Camera-type eye (tissue), 1 donor: ENCODE measurements around the gene CAPRIN1.

DNA sequence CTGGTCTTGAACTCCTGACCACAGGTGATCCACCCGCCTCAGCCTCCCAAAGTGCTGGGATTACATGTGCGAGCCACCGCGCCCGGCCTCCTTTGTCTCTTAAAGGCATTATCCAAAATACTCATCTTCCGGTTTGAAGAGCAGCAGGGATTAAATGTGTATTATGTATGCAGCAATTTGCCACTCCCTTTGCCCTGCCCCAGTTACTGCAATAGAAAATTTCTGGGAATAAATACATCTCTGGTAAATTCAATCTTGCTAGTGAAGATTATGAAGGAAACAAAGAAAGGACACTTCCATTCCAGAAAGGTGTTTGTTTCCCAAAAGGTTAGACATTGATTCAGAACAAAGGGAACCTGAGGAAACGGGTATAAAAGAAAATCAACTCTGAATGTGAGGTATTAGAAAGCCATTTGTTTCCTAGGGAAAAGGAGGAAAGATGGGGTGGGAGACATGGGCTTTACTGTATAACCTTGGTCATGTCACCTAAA lies 1.1 kb upstream of the HIPK3 start:
- RAMPAGE, long total RNA: no peak

- RAMPAGE, long total RNA: no peak
Measured at GRCh38 chr11:33257961-33258862, 1.0 kb downstream of the HIPK3 start.

DNA sequence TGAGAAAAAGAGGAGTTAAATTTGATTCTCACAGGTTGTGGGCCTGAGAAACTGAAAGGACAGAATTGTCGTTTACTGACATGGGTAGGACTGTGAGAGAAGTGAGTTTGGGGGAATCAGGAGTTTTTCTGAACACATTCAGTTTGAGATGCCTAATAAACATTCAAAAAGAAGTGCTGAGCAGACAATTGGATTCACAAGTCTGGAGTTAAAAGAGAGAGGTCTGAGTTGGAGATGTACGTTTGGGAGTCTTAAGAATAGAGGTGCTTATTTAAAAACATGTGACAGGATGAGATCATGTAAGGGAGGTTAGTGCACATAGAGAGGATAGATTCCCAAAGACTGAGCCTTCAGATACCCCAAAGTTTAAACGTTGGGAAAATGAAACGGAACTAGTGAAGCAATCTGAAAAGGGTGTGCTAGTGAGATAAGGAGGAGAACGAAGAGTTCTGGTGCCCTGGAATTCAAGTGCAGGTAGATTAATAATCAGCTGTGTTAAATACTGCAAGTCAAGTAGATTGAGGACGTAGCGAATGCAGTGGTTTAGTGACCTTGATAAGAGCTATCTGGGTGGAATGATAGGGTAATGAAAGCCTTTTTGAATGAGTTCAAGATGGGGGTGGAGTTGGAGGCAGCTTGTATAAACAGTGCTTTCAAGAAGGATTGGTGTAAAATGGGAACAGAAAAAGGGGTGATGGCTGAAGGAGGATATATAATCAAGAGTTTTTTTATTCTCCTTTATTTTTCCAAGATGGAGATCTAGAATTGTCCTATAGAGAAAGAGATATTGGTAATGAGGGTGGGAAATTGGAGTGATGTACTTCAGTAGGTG lies 55.0 kb upstream of the KIAA1549L start:
- RAMPAGE, long total RNA: no peak

DNA sequence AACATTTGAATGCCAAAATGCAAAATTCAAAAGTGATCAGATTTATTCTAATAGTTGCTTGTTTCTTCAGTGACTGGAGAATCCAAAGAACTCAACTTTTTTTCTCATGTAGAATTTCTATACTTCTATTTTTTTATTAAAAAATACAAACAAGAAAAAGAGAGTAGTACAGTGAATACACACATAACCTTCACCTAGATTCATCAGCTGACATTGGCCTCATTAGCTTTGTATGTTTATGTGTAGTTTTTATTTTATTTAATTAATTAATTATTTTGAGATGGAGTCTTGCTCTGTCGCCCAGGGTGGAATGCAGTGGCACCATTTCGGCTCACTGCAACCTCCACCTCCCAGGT lies 16.4 kb upstream of the KIAA1549L start:
- RAMPAGE, long total RNA: no peak

GRCh38 chr11:33709915-33710501 lies 9.4 kb upstream of the C11orf91 start:
- RAMPAGE, long total RNA: no peak

DNA sequence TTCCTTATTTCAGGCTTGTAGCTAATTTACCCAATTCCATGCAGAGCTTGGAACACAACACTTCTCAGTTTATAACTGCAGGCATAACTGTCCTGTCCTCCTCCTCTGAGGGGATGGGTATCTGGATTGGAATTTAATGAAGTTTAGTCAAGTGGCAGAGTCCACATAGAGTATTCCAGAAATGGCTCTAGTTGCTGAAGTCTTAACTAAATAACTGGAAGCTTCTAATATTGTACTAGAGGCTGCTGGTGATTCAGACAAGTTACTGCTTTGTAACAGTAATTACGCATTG lies 12.7 kb upstream of the C11orf91 start:
- RAMPAGE, long total RNA: no peak

DNA sequence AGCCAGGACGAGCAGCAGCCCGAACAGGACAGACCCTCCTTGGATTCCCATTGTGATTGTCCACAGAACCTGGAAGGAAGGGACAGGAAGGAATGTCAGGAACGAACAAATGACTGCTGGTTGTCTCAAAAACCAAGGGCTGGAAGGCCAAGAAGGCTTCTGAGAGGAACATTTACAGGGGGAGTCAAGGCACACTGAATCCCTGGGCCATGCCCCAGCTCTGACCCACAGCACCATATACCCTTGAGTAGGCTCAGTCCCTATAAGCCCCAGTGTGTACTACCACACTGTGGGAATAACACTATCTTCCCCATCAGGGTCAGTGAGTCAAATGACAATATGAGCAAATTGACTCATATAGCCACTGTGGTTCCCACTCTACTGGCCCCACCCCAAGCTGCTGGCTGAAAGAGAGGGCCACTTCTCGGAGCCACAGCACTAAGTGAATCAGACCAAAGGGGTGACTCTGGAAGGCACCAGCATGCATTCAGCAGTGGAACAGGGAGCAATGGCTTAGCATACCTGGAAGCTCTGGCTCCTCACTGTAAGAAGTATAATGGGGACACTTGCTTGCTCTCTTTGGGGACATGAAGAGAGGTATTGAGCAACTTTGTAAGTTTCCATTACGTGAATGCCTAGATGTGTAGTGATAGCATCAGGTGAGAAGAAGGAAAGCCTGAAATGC lies 13.7 kb downstream of the CD59 start:
- RAMPAGE, long total RNA: no peak

GRCh38 chr11:33777753-33778260 lies 3.5 kb upstream of the FBXO3 start:
- RAMPAGE, long total RNA: no peak

- RAMPAGE, long total RNA: no peak
Measured at GRCh38 chr11:33930218-33930994, 38.5 kb upstream of the LMO2 start.

DNA sequence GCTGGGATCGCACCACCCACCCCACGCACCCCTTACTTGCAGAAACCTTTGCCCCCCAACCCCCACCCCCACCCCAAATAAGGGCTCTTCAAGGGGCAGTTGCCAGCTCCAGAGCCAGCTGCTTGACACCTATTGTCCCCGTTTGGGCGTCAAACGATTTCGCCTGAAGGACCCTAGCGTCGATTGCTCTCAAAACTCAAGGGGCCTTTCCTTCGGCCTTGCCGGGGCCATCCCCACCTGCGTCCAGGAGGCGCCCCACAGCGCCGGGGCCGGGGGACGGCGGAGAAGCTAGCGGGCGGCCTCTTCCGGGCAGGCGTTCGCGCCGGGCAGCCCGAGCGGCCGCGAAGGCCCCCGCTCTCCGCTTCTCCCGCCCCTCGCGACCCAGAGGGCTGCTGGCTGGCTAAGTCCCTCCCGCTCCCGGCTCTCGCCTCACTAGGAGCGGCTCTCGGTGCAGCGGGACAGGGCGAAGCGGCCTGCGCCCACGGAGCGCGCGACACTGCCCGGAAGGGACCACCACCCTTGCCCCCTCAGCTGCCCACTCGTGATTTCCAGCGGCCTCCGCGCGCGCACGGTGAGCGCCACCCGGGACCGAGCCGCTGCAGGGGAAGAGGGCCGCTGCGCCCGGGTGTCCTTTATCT lies at the start of gene CAPRIN1:
Gene CAPRIN1, plus strand, starts transcription at position 431 of the 638 bp plus-strand sequence.
- RAMPAGE, long total RNA: no peak

DNA sequence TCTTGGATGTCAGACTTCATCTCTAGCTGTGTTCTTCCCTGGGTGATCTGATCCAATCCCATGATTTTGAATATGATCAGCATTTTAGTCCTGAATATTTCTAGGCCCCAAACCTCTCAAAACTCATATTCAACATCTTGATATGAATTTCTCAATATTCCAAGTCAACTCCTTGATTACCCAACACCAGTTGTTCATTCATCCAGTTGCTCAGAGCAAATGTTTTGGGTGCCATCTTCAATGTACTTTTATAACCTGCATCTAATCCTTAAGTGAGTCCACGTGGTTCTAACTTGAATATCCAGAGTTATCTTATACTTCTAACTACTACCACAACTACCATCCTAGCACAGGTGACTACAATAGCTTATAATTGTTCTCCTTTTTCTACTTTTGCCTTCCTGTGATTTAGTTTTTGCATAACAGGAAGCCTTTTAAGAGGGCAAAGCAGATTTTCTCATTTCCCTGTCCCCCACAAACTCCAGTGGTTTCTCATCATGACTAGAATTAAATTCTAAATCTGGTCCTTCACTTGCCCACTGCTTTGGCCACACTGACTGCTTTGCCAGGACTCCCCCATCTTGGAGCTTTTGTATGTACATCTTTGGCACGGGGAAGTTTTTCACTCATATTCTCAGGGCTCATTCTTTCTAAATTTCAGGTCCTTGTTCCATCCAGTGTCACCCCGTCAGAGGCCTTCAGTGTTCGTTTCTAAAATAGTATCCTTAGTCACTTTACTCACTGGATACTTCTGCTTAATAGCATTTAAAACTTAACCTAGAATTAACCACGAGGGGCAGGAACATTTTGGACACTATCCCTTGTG lies 1.2 kb upstream of the NAT10 start:
- RAMPAGE, long total RNA: no peak

GRCh38 chr11:34162464-34162981 lies 57.1 kb downstream of the NAT10 start:
- RAMPAGE, long total RNA: no peak

GRCh38 chr11:34274675-34275168 lies 83.1 kb downstream of the ABTB2 start:
- RAMPAGE, long total RNA: no peak

GRCh38 chr11:34275578-34275913 lies 82.3 kb downstream of the ABTB2 start:
- RAMPAGE, long total RNA: no peak

- RAMPAGE, long total RNA: no peak
Measured at GRCh38 chr11:34403247-34403960, 35.3 kb upstream of the CAT start.

DNA sequence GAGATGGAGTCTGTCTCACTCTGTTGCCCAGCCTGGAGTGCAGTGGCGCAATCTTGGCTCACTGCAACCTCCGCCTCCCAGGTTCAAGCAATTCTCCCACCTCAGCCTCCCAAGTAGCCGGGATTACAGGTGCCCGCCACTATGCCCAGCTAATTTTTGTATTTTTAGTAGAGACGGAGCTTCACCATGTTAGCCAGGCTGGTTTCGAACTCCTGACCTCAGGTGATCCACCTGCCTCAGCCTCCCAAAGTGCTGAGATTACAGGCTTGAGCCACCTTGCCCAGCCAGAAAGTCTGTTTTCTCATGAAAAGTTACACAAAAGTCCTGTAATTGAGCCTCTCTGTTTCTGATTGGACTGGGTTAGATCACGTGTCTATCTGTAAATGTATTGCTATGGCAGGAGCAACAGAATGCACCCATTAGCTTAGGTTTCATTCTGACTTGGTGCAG lies 22.3 kb upstream of the CAT start:
- RAMPAGE, long total RNA: no peak

- RAMPAGE, long total RNA: no peak
Measured at GRCh38 chr11:34427105-34427912, 11.4 kb upstream of the CAT start.

GRCh38 chr11:34552457-34552769 lies 38.8 kb upstream of the ELF5 start:
- RAMPAGE, long total RNA: no peak

DNA sequence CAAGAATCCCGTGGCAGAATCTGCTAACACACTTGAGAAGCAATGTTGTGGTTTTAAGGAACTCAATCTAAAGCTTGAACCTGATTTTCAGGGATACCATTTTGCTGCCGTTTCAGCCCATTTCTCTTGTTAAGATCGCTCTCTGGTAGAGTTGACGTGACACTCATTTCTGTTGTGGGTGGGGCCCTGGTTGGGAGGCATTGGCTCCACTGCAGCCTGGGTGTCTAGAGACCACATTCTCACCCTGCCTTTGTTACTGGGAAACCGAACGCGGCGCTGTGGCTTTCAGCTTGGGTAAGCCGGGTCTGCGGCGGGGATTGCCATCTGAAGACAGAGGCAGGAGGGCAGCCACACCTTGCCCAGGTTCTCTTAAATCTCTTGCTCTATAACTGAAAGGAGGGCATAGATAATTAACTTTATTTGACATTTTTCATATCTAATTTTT lies 3.2 kb downstream of the EHF start:
- RAMPAGE, long total RNA: no peak

GRCh38 chr11:34639320-34639685 lies 18.4 kb downstream of the EHF start:
- RAMPAGE, long total RNA: no peak